ENCODE results near the genes GPC1, ANKMY1 and MAB21L4.

GRCh38 chr2:239346581-239347451 lies 54.0 kb downstream of the HDAC4 start:
- RAMPAGE, long total RNA: no peak
- RRBS, 2 experiments: no CpG with 5 or more reads among the region's 5 CpGs
CAGE:
- cytosol, long polyA minus RNA: no peak
- cytosol, long polyA plus RNA: no peak
- long polyA plus RNA: no peak
- nucleolus, long total RNA: no peak
- nucleus, long polyA plus RNA: no peak
- nucleus, long total RNA: no peak

GRCh38 chr2:239399121-239399868 lies 1.5 kb downstream of the HDAC4 start:
- RAMPAGE, long total RNA: no peak
- RRBS, 2 experiments: no CpG with 5 or more reads among the region's 11 CpGs
CAGE:
- cytosol, long polyA minus RNA: no peak
- cytosol, long polyA plus RNA: no peak
- long polyA plus RNA: no peak
- nucleolus, long total RNA: no peak
- nucleus, long polyA plus RNA: no peak
- nucleus, long total RNA: no peak

DNA sequence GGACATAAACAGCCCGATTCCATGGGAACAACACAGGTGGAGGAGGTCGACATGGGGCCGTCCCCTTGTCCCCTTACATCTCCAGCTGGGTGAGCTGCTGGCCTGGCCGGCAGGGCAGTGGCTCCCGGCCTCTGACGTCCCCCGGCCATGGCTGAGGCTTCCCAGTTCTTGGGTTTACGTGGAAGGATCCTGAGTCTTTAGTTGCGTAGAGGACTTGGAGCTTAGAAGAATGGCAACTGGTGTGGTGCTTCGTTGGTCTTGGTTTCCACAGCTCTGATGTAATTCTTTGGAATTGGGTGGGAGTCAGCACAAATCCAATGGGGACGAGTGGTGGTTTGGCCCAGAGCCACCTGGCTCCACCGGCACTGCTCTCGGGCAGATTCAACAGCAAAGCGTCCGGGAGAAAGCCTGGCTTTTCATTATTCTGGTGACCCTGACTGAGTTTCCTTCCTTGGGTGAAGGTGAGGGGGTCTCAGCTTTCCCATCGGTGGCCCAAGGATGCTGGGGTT lies 98.4 kb upstream of the HDAC4 start:
- RAMPAGE, long total RNA: no peak
- RRBS, 2 experiments: 67% methylated on average over 3 of the region's 16 CpGs; no CpG with 5 or more reads in 1 of the 2 experiments
CAGE:
- cytosol, long polyA minus RNA: no peak
- cytosol, long polyA plus RNA: no peak
- long polyA plus RNA: no peak
- nucleolus, long total RNA: no peak
- nucleus, long polyA plus RNA: no peak
- nucleus, long total RNA: no peak

DNA sequence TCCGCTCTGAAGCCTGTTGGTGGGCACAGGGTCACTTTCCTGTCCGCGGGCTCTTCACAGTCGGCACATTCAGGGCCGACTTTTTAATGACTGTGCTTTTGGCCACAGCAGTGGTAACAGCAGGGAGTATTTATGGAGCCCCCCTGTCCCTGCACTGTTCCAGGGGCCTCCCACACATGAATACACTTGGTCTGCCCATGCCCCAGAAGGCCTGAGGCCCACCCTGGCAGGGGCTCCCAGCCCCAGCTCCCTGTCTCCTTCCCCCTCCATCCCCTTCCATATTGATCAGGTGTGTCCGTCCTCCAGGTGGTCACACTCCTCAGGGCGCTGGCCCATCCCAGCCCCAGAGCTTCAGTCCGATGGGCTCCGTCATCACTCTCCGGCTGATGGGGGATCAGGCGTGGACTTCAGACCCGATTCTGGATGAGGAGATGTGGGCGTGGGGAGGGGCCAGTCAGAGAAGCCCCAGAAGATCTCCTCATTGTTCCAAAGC lies 279.8 kb downstream of the NDUFA10 start:
- RAMPAGE, long total RNA: no peak
- RRBS, 2 experiments: no CpG with 5 or more reads among the region's 13 CpGs
CAGE:
- cytosol, long polyA minus RNA: no peak
- cytosol, long polyA plus RNA: no peak
- long polyA plus RNA: no peak
- nucleolus, long total RNA: no peak
- nucleus, long polyA plus RNA: no peak
- nucleus, long total RNA: no peak

- RAMPAGE, long total RNA: no peak
- RRBS, 2 experiments: no CpG with 5 or more reads among the region's 19 CpGs
CAGE:
- cytosol, long polyA minus RNA: no peak
- cytosol, long polyA plus RNA: no peak
- long polyA plus RNA: no peak
- nucleolus, long total RNA: no peak
- nucleus, long polyA plus RNA: no peak
- nucleus, long total RNA: no peak
Measured at GRCh38 chr2:239756629-239757294, 268.4 kb downstream of the NDUFA10 start.

DNA sequence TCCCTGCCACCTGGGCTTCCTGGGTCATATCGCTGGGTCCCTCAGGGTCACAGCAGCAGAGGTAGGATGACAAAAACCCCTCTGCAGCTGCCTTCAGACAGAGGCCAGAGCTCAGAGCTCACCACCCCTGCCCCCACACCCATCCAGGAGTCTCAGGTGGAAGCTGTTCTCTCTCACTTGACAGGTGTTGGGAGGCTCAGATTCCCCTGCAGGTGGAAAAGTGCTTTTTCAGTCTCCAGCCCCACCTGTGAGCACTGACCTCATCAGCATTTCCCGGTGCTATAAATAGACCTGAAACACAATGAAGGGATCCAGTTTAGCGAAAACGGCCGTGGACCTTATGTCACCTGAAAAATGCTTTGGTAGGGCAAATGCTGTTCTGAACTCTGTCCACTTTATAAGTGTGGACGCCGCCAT lies 254.9 kb downstream of the NDUFA10 start:
- RAMPAGE, long total RNA: no peak
- RRBS, 2 experiments: no CpG with 5 or more reads among the region's 7 CpGs
CAGE:
- cytosol, long polyA minus RNA: no peak
- cytosol, long polyA plus RNA: no peak
- long polyA plus RNA: no peak
- nucleolus, long total RNA: no peak
- nucleus, long polyA plus RNA: no peak
- nucleus, long total RNA: no peak

DNA sequence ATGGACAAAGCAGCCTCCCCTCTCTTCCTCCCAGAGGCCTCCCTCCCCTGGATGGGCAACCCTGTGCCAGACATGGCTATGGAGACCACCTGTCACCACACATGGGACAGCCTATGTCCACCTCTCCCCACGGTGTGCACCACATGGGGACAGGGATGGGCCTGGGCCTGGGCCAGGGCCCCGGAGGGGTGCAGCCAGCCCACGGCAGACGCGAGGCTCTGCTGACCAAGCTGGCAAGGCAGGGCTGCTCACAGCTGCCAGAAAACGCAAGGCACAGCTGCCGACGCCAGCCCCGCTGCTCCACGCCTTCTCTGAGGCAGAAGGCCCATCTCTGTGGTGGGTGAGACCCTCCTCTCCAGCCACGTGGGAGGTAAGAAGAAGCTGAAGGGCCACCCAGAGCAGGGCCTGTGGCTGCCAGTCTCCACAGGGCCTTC lies 72.5 kb downstream of the NDUFA10 start:
- RAMPAGE, long total RNA: no peak
- RRBS, 2 experiments: no CpG with 5 or more reads among the region's 11 CpGs
CAGE:
- cytosol, long polyA minus RNA: no peak
- cytosol, long polyA plus RNA: no peak
- long polyA plus RNA: no peak
- nucleolus, long total RNA: no peak
- nucleus, long polyA plus RNA: no peak
- nucleus, long total RNA: no peak

DNA sequence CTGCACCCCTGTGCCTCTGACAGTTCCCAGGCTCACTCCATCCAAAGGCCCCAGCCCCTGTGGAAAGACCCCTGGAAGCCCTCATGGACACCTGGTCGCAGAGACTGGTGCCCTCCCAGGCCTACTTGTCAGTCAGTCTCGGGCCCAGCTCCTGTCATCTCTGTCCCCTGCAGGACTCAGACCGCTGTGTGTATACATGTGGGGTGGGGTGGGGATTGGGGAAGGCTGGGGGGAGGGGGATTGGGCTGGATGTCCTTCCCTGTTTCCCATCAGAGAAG lies 96.4 kb upstream of the OTOS start:
- RAMPAGE, long total RNA: no peak
- RRBS, 2 experiments: no CpG with 5 or more reads among the region's 3 CpGs
CAGE:
- cytosol, long polyA minus RNA: no peak
- cytosol, long polyA plus RNA: no peak
- long polyA plus RNA: no peak
- nucleolus, long total RNA: no peak
- nucleus, long polyA plus RNA: no peak
- nucleus, long total RNA: no peak

DNA sequence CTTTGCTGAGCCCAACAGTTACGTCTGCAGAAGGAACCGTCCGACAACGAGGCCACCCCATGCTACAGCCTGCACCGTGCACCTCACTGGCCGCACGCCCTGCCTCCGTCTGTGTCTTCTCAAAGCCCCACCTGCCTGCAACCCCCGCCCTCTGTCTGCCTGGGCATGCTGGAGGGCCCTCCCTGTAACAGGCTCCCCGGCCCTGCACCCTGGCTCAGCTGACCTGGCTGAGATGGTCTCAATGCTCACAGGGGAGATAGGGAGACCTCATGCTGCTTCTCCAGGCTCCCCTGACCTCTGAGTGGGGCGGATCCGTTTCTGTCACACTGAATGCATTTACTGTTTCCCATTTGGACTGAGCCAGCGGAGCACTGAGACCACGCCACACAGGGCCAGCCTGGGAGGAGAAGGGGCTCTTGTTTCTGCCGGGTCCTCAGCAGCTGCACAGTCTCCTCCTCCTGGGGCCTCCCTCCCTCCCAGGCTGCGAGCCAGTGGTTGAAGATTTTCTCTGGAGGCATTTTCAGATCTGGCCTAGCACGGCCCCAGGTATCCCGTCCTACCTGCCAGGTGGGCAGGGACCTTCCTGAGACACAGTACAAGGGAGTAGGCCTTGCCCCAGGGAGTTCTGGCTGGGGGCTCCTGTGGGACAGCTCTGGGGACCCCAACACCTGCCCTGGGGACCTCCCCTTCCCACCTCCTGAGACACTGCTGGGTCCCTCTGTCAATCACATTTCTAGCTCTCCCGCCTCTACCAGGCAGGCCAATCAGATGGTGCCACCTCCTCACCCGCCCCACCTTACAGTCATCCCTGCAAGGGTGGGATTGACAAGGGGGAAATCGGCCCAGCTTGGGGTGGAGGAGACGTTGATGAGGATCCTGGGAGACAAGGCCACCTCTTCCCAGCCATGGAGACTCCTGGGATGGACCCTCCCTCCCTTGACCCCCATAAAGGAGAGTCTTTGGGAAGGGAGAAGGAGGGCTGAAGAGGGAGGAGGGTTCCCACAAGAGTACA lies 109.4 kb upstream of the OTOS start:
- RAMPAGE, long total RNA: no peak
- RRBS, 2 experiments: no CpG with 5 or more reads among the region's 22 CpGs
CAGE:
- cytosol, long polyA minus RNA: no peak
- cytosol, long polyA plus RNA: no peak
- long polyA plus RNA: no peak
- nucleolus, long total RNA: no peak
- nucleus, long polyA plus RNA: no peak
- nucleus, long total RNA: no peak

DNA sequence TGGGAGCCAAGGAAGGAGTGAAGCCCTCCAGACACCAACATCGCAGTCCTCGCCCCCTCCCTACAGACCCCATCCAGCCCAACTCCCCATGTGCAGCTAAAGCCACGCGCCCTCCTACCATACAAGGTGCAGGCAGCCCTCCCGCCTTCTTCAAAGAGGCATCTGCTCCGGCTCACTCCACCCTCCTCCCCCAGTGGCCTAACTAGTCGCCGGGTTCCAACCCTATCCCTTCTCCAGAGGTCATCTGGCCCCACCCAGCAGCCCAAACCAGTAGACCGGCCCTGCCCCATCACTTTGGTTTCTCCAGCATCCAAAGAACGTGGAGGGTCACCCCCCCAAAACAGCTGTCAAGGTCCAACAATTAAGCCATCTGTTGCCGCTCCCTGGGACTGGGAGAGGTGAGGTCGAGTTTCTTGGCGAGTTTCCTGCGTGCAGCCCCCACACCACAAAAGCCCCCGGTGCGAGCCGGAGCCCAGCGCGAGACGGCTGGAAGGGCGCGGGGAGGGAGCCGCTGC lies 817 bp upstream of the GPC1 start:
- RAMPAGE, long total RNA: no peak
- RRBS, 2 experiments: 6 to 15% methylated on average over 9 of the region's 23 CpGs
CAGE:
- cytosol, long polyA minus RNA: no peak
- cytosol, long polyA plus RNA: no peak
- long polyA plus RNA: no peak
- nucleolus, long total RNA: no peak
- nucleus, long polyA plus RNA: no peak
- nucleus, long total RNA: no peak

- RAMPAGE, long total RNA: no peak
- RRBS, 2 experiments: 1 to 2% methylated on average over 72 to 111 of the region's 152 CpGs
CAGE:
- cytosol, long polyA minus RNA: no peak
- cytosol, long polyA plus RNA: no peak
- long polyA plus RNA: no peak
- nucleolus, long total RNA: no peak
- nucleus, long polyA plus RNA: no peak
- nucleus, long total RNA: no peak
Measured at GRCh38 chr2:240435104-240436137, at the start of gene GPC1. TSS of gene GPC1 (plus strand) at chr2:240435663.

DNA sequence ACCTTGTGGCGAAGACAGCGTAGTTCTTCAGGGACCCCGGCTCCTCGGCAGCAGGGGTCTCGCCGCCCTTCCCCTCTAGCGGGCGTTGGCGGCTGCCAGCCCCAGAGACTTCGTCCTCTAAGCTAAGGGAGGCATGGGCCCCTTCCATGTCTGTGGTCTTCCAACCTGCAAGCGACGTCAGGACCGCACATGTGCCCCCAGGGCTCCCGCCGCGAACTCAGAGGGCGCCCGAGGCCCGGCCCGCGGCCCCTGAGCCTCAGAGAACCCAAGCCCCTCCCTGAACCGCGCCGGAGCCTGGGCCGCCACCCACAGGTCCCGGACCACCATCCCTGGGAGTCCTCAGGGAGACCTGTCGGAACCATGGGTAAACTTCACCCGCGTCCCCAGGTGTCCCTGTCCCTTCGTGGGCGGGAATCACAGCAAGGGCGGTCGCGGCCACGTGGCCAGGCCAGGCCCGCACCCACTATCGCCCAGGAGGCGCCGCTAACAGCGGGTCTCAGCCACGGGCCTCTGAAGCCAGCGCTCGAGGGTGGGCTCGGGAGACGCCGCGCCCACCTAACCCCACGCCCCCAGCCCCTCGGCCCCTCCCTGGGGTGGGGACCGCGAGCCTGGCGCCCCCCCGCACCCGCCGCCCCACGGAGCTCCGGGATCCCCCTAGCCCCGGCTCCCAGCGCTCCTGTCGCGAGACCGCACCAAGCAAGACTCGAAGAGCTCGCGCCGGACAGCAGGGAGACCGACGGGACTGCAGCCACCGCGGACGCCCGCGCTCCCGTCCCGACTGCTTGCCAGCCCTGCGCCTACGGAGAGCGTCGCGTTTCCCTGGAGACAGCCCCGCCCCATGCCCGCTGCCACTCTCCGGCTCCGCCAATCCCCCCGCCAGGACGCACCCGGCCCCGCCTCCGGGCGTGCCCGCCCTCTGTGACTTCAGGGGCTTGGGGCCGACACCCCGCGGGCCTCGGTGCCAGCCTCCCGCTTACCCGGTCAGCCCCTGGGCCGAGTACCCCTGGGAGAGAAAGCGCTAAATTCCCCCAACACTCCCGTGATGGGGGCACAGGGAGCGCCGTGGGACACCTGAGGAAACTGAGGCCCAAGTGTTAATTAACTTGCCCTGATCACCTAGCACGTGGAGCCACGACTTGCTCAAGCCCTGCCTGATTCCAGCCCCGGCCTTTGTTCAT lies at the start of gene ANKMY1:
Gene ANKMY1 (minus strand): TSS at position 801 of the 1,178 bp plus-strand sequence.
- RAMPAGE, long total RNA: no peak
- RRBS, 2 experiments: 27 to 35% methylated on average over 26 of the region's 105 CpGs
CAGE:
- cytosol, long polyA minus RNA: no peak
- cytosol, long polyA plus RNA: no peak
- long polyA plus RNA: no peak
- nucleolus, long total RNA: no peak
- nucleus, long polyA plus RNA: no peak
- nucleus, long total RNA: no peak

DNA sequence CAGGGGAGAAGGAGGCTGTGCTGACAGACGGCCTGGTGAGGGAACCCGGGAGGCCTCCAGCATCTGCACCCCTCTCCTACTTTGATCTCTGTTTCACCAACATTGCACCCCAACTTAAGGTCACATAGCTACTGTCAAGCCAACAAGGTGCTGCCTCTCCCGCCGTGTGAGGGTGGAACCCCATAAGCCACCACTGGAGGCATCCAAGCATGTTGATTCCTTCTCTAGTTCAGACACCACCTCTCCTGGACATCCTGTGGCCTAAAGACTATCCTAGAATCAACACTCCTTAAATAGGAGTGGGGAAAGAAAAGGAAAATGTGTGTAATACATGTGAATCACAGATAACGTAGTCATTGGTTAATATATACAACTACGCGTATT lies 3.5 kb upstream of the RNPEPL1 start:
- RAMPAGE, long total RNA: no peak
- RRBS, 2 experiments: no CpG with 5 or more reads among the region's 7 CpGs
CAGE:
- cytosol, long polyA minus RNA: no peak
- cytosol, long polyA plus RNA: no peak
- long polyA plus RNA: no peak
- nucleolus, long total RNA: no peak
- nucleus, long polyA plus RNA: no peak
- nucleus, long total RNA: no peak

DNA sequence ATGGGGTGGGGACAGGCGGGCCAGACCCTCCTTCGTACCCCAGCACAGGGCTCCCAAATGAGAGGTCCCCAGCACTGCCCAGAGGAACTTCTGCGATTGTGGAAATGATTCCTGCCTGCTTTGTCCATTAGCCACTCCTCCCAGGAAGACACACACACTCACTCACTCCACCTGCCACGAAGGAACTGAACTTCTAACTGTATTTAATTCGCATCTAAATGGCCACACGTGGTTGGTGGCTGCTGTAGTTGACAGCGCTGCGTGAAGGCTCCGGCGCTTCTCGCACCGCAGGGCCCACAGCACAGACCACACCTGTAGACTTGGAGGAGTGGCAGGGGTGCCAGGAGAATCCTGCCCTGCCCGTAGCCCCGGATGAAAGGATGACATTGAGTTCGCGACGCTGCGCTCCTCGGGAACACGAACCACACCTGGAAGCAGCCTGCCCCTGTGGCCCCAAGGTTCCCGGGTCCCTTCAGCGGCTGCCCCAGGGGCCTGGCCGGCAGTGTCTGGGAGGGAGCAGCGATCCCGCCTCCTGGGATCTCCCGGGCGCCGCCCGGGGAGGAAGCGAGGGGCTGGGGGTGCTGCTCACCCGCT lies 501 bp upstream of the RNPEPL1 start:
- RAMPAGE, long total RNA: no peak
- RRBS, 2 experiments: under 1 to 3% methylated on average over 13 to 18 of the region's 31 CpGs
CAGE:
- cytosol, long polyA minus RNA: no peak
- cytosol, long polyA plus RNA: no peak
- long polyA plus RNA: no peak
- nucleolus, long total RNA: start-site peak on the plus strand centred at position 416 of the sequence, 342 bp wide, 7 reads
- nucleus, long polyA plus RNA: no peak
- nucleus, long total RNA: no peak

DNA sequence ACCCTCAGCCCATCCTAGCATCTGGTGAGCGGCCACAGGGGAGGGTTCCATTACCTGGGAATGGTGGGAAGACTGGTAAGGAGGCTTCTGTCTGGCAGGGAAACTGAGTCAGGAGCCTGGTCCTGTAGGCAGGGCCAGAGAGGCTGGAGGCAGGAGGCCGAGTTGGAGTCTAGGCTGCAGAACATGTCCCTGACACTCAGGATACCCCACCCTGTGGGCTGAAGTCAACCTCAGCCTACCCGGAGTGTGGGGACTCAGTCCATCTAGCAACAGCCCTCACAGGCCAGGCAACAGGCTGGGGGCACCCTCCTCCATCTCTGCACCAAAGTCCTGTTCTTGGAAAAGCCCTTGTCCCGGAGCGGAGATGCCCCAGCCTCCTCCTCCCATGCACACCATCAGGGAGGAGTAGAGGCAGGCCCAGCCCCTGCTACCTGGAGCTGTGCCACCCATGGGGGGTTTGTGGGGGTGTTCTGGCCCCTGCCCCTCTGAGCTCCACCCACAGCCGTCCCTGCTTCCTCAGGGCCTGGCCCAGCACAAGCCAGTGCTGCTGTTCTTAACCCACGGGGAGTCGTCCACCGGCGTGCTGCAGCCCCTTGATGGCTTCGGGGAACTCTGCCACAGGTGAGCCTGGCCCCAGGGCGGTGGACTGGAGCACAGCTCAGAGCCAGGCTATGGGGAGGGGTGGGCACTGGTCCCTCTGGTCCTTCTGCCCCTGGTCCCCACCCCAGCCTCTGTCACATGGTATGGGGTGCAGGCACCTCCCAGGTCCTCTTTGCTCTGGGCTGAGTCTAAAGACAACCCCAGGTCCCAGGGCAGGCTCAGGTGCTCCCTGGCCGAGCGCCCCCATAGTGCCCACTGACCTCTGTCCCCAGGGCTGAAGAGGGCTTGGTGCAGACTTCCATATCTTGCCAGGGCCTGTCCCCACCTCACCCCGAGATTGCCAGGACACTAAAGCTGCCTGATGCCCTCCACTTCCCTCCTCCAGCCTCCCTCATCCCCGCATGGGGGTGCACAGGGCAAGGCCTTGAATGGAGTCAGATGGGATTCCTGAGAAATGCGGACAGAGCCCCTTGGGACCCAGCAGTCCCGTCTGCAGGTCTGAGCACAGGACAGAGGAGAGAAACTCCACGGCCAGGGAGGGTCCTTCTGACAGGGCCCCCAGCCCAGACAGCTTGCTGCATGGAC lies 2.6 kb downstream of the AGXT start:
- RAMPAGE, long total RNA: no peak
- RRBS, 2 experiments: 50% methylated on average over 2 of the region's 19 CpGs; no CpG with 5 or more reads in 1 of the 2 experiments
CAGE:
- cytosol, long polyA minus RNA: no peak
- cytosol, long polyA plus RNA: no peak
- long polyA plus RNA: no peak
- nucleolus, long total RNA: no peak
- nucleus, long polyA plus RNA: no peak
- nucleus, long total RNA: no peak

- RAMPAGE, long total RNA: no peak
- RRBS, 2 experiments: no CpG with 5 or more reads among the region's 21 CpGs
CAGE:
- cytosol, long polyA minus RNA: no peak
- cytosol, long polyA plus RNA: no peak
- long polyA plus RNA: no peak
- nucleolus, long total RNA: no peak
- nucleus, long polyA plus RNA: no peak
- nucleus, long total RNA: no peak
Measured at GRCh38 chr2:240875467-240876229, 7.0 kb downstream of the AGXT start.

DNA sequence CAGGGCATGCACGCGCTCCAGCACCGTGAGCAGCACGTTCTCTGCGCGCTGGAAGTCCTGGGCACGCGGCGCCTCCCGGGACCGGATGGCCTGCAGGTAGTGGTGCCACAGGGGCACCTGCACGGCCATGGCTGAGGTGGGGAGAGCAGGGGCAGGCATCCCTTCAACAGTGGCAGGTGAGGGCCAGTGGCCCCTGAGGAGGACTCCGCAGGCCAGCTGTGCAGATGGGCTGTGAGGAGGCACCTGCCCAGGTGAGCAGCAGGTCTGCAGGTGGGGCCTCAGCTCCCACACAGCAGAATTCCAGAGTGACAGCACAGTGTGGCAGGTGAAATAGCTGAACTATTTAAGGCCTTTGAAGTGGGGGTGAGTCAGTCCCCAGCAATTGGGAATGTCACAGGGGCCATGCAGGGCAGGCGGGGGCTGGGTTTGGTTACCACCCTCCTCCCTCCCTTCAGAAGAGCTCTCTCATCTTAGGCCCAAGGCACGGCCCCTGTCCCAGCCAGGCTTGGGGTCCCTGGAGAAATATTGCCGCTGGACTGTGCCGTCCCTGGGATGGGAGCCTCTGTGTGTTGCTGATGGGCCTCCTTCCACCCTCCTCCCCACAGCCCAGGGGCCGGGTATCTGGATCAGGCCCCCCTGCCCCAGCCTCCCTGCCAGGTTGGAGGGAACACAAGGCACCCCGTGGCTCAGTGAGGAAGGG lies at the start of gene MAB21L4:
Gene MAB21L4 (minus strand): TSS at position 318 of the 700 bp plus-strand sequence.
- RAMPAGE, long total RNA: no peak
- RRBS, 2 experiments: no CpG with 5 or more reads among the region's 19 CpGs
CAGE:
- cytosol, long polyA minus RNA: no peak
- cytosol, long polyA plus RNA: no peak
- long polyA plus RNA: no peak
- nucleolus, long total RNA: no peak
- nucleus, long polyA plus RNA: no peak
- nucleus, long total RNA: no peak

- RAMPAGE, long total RNA: no peak
- RRBS, 2 experiments: no CpG with 5 or more reads among the region's 7 CpGs
CAGE:
- cytosol, long polyA minus RNA: no peak
- cytosol, long polyA plus RNA: no peak
- long polyA plus RNA: no peak
- nucleolus, long total RNA: no peak
- nucleus, long polyA plus RNA: no peak
- nucleus, long total RNA: no peak
Measured at GRCh38 chr2:241008761-241009646, 10.6 kb downstream of the SNED1 start.

GRCh38 chr2:241109007-241109418 lies 6.9 kb upstream of the MTERF4 start:
- RAMPAGE, long total RNA: no peak
- RRBS, 2 experiments: no CpG with 5 or more reads among the region's 10 CpGs
CAGE:
- cytosol, long polyA minus RNA: no peak
- cytosol, long polyA plus RNA: no peak
- long polyA plus RNA: no peak
- nucleolus, long total RNA: no peak
- nucleus, long polyA plus RNA: no peak
- nucleus, long total RNA: no peak

DNA sequence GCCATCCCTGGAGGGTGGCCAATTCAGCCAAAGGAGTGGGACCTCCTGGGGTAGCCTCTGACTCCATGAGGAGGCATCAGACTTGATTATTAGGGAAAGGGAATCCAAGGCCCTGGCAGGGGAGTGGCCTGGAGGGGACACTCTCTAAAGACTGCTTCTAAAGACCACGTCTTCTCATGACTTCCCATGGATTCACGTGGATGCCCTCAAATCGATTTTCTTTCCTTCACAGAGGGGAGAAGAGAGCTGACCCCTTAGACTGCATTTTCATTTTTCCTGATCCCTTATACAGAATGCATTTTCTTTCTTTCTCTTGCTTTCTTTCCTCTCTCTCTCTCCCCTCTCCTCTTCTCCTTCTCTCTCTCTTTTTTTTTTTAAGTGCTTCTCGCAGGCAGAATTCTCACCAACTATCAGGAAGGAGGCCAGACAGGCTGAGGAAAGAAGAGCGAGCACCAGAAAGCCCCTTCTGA lies 50.6 kb downstream of the ANO7 start:
- RAMPAGE, long total RNA: no peak
- RRBS, 2 experiments: no CpG with 5 or more reads among the region's 5 CpGs
CAGE:
- cytosol, long polyA minus RNA: no peak
- cytosol, long polyA plus RNA: no peak
- long polyA plus RNA: no peak
- nucleolus, long total RNA: no peak
- nucleus, long polyA plus RNA: no peak
- nucleus, long total RNA: no peak